ENCODE measurements around a stretch of chr11.

GRCh38 chr11:96220058-96220788 is 122.8 kb downstream of the MAML2 start:
- RRBS, result no CpG with 5 or more reads among the region's 3 CpGs

DNA sequence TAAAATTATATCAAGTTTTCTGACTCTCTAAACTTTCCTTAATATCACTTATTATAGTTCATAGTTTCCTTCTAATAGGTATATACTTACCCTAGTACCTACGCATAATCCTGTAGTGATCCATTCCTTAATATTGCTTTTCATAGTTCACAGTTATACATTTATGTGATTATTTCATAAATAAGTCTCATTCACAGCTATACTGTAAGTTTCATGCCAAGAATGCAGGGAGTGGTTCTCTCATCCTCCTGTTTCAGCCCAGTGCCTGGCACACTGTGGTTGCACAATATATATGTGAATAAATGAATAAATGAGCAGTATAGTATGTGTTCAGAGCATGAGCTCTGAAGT is 115.8 kb downstream of the MAML2 start:
- RRBS, result no CpG with 5 or more reads among the region's 1 CpG

- RRBS, result no CpG with 5 or more reads among the region's 13 CpGs
These were observed 93.4 kb downstream of the MAML2 start for GRCh38 chr11:96249209-96250399.

DNA sequence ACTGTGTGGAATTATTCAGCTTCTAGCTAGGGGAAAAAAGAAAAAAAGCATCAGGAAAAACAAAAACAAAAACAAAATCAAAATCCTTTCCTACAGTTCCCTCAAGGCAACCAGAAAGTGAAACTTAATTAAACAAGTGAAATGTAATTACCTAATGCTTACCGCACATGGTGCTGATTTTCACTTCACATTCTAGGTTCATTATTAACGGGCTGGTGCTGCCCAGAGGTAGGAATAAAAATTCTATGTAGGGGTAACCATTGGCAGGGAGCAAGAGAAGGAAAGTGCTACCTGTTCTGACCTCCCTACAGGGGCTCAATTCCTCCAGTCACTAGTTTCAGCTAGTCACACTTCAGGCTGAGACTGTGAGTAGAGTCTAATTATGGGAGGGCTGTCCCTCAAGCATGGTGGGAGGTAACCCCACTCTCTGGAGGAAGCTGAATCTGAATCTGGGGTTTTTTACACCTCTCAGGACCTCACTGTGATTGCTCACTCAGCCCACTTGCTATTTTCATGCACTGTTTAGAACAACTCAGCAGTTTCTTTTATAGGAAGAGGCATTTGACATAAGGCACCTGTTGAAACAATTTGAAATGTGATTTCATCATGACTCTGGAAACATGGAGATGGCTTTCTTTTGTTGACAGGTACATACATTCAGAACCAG is 75.5 kb downstream of the MAML2 start:
- RRBS, result no CpG with 5 or more reads among the region's 2 CpGs

GRCh38 chr11:96294058-96294935 is 48.7 kb downstream of the MAML2 start:
- RRBS, result no CpG with 5 or more reads among the region's 5 CpGs

GRCh38 chr11:96306344-96306874 is 36.6 kb downstream of the MAML2 start:
- RRBS, result no CpG with 5 or more reads among the region's 4 CpGs

DNA sequence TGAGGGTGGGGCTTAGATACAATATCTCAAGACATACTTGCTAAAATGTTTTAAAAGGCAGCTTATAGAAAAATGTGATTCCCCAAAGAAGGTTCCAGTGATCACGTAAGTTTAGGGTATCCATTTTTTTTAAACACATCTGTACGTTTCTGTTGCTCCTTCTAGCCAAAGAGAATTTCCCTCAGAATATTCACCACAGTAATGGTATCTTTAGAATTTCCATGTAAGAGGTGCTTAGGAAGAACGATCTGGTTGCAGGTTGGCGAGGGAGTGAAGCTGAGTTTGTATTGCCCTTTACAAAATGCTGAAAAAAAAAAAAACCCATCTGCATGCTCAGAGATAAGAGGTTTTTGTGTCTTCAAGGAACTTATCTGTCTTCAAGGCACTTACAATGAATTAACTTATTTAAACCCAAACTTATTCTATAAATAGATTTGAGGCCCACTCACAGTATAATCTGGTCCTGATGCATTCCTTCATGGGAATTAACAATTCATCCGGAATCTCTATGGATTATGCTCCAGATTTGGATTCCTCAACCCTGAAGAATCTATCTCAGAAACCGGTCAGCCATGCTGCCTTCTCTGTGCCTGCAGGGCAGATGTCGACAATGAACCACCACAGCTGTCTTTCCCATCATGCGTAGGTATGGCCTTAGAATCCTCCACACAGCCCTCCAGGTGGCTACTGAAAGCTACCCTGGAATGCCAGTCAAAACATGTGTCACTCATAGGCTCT is 19.6 kb downstream of the MAML2 start:
- RRBS, result 70% methylated on average over 1 of the region's 8 CpGs

DNA sequence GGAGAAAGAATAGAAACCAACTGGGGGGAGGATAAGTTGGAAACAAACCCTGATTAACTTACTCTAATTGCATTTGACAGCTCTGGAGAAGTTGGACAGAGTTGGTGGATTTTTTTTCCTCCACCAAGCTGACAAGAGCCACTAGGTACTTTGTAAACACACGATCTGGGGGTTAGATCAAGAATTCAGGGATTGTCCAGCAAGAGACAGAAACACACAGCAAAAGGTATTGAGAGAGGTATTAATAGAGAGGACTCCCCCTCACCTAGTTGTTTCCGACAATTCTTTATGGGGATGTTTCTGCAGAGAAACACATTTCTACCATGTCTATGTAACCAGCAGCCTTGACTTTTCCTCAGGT is 930 bp downstream of the MAML2 start:
- RRBS, result no CpG with 5 or more reads among the region's 2 CpGs

DNA sequence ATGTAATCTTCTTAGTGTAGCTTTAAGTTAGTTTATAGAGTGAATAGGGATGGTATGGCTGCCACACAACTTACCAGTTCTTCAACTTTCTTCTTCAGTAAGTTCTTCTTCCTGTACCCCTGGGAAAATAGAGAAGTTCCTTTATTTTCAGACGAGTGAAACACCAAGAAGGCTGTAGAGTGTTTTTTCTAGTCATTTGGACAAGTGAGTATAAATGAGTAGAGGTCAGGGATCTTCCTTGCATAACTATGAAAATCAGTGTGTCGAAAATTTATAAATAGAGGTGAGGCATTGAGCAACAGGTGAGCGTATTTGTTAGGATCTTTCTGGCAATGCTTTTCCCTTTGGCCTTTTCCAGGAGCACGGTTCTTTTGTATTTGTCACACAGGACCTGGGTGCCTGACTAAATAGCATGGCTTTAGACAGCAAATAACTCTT is 19.7 kb upstream of the ARHGAP42 start:
- RRBS, result no CpG with 5 or more reads among the region's 4 CpGs

GRCh38 chr11:100727351-100727778 is 40.3 kb downstream of the ARHGAP42 start:
- RRBS, result no CpG with 5 or more reads among the region's 8 CpGs

DNA sequence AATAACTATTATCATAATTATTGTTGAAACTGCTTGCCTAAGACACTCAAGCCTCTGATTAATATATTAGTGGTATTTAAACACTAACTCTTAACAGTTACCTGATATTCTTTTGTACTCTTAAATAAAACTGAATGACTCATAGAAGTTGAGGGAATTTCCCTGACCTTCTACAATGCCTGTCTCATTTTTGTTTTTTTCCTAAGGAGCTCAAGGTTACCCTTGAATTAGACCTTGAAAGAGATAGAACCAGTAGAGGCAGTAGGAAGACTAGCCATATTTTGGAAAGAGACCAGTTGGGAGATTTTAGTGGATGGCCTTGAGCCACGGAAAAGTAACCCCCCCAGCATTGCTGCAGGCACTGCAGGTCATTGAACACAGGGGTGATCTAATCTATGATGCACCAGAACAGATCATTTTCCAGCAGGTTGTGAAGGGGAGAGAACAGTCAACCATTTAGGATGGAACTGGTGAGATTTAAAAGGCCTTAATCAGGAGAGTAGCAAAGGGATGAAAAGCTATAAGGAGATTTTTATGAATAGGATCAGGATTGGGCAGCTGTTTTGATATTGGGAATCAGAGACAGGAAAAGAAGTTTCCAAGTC is 148.3 kb downstream of the PGR start:
- RRBS, result no CpG with 5 or more reads among the region's 1 CpG

DNA sequence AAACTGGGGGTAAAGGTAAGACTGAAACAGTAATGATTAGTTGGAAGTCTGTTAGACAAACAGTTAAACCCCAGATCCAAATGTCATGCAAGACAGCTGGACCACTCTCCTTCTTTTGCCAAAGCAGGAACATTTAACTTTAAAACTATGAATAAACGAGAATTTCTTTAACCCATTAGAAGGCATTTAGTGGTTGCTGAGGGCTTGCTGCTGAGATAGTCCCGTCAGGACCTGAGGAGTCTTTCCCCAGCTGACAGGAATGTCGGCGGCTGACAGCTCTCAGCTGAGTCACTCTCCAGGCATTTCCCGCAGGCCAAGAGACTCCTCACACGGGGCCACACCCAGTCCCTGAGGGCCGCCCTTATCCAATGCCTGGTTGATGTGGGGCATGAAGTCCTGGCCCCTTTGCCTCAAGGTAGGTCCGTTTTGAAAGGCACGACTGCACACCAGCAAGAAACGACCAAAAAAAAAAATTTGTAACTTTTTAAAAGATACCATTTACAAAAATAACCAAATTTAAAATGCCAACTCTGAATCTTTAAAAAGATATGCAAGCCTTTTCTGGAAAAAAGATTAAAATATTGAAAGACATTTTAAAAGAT is 36.2 kb upstream of the CFAP300 start:
- RRBS, result no CpG with 5 or more reads among the region's 10 CpGs

- RRBS, result 84% methylated on average over 33 of the region's 80 CpGs
These were observed 892 bp downstream of the YAP1 start for GRCh38 chr11:102110870-102111807.

GRCh38 chr11:102112473-102112947 is 2.3 kb downstream of the YAP1 start:
- RRBS, result no CpG with 5 or more reads among the region's 6 CpGs

DNA sequence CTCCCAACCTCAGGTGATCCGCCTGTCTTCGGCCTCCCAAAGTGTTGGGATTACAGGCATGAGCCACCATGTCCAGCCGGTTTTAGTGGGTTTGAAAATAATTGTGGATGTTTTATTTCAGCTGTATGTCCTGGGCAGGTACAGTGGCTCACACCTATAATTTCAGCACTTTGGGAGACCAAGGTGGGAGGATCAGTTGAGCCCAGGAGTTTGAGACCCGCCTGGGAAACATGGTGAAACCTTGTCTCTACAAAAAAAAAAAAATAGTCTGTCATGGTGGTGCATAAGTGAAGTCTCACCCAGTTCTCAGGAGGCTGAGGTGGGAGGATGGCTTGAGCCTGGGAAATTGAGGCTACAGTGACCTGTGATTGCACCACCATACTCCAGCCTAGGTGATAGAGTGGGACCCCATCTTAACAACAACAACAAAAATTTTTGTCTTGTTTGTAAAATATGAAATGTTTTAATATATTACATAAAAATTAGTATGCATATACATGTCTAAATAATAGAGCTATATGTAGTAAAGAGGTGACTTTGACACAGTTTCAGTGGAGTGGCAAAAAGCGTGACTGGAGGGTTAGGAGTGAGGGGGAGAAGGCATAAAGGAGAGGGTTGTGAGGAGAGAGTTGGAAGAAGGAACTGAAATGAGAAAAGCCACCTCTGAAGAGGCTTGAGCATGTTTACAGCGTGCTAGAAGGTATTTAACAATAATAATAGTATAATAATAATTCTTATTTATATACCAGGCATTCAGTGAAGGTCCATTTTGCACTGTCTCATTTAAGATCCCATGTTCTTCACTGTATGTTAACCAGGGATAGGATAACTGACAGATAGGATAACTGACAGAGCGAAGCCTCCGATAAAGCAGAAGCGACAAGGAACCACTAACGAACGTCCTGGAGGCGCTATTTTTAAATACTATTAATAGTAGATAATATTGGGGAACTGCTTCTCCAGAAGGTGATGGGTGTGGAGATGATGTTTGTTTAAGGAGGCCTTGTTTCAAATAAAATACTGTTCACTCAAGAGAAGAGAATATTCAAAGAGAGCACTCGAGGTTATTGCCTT is 55.0 kb downstream of the YAP1 start:
- RRBS, result no CpG with 5 or more reads among the region's 13 CpGs

- RRBS, result no CpG with 5 or more reads among the region's 2 CpGs
These were observed 87.5 kb downstream of the YAP1 start for GRCh38 chr11:102197704-102198156.

- RRBS, result no CpG with 5 or more reads among the region's 4 CpGs
These were observed 10.0 kb upstream of the BIRC3 start for GRCh38 chr11:102307225-102307689.

DNA sequence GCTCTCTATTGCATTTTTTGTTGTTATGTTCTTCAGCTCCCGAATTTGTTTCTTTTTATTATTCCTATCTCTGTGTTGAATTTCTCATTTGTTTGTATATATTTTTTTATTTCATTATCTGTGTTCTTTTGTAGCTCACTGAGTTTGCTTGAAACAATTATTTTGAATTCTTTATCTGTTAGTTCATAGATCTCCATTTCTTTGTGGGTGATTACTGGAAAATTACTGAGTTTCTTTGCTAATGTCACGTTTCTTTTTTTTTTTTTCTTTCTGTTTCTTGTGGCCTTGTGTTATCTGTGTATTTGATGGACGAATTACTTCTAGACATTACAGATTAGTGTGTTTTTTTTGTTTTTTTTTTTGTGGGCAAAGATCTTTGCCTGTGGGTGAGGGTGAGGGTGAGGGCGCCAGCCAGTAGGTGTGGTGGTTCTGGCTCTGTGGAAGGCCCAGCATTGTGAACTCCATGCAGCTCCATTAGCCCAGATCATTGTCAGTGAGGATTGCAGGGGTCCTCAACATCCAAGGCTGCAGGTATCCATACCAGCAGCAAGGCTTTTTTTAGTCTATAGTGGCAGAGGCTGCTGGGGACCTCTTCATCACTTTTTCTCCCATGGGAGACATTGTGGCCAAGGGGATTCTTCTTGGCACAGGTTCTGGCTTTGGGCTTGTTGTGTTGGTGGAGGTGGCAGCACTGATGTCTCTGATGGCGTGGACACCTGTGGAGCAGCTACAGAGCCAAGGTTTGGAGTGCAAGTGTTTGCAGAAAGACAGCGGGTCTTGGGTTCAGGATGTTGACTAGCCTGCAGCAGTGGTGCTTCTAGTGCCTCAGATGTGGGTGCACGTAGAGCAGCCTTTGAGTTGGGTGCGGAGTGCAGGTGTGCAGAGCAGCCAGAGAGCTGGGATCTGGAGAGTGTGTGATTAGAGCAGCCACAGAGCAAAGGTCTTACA is 13.7 kb downstream of the BIRC2 start:
- RRBS, result no CpG with 5 or more reads among the region's 8 CpGs

DNA sequence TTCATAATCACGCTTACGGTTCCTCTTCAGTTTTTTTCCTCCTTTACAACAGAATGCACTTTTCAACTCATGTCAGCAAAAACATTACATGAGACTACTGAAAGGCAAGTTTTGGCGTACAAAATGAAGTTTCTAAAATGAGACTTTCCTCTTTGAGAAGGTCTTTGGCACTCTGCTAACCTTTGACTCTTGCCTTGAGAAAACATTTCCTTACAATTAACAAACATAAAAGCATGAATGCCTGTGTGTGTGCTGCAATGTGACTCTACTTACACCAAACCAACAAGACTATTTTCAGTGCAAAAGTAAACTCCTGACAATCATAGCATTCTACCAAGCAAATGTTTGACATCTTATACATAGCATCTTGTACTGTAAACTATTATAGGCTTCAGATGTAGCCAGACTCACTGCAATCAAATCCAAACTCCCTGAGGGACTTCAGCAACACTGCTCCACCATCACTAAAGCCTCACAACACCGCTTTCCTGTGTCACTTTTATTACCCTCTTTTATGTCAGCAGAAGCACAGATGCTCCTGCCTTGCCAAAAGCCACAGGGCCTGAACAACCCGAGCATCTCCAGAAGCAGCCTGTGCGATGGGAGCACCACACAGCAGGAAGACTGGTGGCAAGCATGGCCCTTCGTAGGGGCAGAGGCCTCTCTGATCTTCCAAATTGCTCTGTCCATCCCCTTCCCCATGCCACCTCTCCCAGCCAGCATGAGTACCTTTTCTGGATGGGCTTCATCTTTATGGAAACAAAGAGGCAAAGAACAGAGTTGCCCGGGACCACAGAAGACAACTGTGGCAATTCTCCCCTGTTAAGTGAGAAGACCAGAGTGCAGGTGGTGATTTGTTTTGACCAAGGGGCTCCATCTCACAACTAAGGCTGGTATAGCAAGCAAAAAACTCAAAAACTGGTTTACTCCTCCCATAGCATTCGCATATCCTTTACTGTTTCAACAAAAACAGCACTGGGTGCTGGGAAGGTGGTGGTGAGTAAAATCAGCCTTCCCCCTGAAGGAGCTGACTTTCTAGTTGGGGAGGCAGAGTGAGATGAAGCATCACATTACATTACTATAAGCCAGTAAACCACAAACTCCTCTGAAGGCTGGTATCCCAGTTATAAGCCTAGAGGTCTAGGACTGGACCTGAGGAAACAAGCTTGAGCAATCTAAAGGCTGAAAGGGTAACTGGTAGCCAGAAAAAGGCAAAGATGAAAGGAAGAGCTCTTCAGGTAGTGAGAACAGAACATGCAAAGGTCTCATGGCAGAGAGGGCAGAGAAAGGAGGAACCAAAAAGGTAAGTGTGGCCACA is 22.8 kb downstream of the TMEM123 start:
- RRBS, result no CpG with 5 or more reads among the region's 9 CpGs

- RRBS, result no CpG with 5 or more reads among the region's 7 CpGs
These were observed 30.0 kb upstream of the MMP7 start for GRCh38 chr11:102560258-102561255.